Colon Carcinoma Metastatic in the Lung (tissue), 2 donors: ENCODE measurements around the gene CALML4.

GRCh38 chr15:67118585-67119289 lies 53.3 kb downstream of the SMAD3 start:
- PRO-cap, 2 experiments = no peak in any of the 2 experiments

DNA sequence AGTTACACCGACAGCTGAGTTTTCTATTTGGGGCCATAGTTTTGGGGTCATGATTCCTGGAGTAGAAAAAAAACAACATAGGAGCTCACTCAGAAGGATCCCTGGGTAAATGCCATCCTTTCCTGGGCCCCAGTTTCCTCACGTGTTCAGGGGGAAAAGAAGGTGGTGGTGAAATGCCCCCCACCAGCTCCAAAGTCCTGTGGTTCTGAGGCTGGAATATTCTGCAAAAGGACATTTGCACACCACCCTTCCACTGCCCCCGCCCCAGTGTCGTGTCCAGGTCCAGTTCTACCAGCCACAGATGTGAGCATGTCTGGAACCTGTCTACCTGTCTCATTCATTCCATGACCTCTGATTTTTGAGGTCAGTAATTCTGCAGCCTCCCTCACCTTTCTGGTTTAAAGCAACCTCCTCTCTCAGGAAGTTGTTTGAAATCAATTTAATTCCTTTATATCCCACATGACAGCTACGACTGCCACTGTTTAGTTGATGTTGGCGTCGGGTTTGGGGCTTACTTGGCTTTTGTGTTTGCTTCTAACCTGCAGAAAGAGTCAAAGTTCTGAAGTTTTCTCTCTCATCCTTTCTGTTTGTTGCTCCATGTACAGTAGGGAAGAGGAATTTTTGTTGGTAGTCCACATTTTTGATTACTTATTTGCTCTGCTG lies 82.1 kb downstream of the SMAD3 start:
- PRO-cap, 2 experiments = no peak in any of the 2 experiments

GRCh38 chr15:67148287-67148935 lies 83.0 kb downstream of the SMAD3 start:
- PRO-cap, 2 experiments = no peak in any of the 2 experiments

DNA sequence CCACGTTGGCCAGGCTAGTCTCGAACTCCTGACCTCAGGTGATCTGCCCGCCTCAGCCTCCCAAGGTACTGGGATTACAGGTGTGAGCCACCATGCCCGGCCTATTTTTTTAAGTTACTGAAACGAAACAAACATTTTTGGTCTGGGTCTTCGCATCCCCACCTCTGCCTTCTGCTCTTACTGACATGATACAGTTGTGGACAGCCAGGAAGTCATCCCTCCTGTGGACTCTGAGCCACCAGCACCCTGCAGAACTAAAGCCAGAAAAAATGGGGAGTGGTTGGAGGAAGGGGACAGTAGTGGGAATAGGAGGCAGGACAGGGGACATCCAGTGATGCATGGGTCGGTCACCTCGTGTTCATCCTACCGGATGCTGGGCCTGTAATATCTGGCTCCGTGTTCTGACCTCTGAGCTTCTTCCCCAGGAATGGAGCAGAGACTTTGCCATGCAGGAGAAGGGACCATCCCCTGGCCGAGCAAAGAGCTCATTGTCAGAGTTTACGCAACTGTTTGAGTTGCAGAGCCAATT lies 71.2 kb downstream of the AAGAB start:
- PRO-cap, 2 experiments = no peak in any of the 2 experiments

DNA sequence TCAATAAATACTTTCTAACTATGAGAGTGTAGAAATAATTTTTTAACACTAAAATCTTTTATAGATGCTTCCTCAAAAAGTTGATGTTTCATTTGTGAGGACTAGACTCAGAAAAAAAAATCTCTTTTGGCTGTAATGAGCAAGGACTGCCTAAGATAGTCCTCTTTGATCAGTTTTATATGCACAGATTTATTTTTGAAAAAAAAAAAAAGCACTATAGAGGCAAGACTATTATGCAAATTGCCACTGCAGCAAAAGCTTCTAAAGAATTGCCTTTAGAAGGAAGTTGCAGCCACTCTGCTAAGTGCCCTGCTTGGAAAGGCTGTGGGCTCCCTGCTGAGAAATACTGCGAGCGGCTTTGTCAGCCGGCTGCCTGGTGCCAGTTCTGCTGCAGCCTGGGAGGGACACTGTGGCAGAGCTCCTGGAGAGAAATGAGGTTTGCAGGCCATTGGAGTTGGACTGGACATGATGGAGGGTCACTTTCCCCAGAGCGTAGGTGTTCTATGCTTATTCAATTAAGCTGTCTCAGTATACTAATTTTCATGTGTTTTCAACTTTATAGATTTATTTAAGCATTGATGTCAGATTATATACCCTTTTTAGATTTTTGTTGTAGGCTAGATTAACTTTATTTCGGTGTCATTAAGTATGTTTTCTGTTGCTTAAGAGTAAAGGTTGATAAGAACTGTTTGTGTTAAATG lies 6.4 kb downstream of the MAP2K5 start:
- PRO-cap, 2 experiments = no peak in any of the 2 experiments

DNA sequence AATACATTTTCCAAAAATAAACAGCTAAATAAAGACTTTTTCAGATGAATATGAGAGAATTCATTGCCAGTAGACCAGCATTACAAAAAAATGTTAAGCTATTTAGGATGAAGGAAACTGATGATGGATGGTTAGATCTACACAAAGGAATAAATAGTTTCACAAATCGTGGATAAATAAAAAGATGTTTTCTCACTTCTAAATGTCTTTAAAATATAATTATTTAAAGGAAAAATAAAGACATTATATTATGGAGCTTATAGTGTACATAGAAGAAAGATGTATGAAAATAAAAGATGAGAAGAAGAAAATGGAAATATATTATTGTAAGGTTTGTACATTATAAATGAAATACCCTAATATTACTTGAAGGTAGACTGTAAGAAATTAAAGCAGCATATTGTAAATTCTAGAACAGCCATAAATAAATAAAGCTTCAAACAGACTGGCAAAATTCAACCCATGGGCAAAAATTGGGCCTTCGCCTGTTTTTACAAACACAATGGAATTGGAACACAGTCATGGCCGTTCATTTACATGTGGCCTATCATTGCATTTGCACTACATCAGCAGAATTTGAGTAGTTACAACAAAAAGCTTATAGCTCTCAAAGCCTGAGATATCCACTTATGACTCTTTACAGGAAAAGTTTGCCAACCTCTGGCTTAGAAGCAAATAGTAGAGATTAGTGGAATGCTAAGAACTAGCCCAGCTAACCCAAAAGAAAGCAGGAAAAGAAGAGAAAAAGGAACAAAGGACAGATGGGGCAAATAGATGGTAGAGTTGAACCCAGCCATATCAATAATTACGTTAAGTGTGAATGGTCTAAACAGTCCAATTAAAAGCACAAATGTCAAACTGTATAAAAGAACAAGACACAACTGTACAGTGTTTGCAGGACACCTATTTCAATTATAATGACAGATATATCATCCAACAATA lies 139.7 kb upstream of the SKOR1 start:
- PRO-cap, 2 experiments = no peak in any of the 2 experiments

GRCh38 chr15:67762931-67763553 lies 62.3 kb upstream of the SKOR1 start:
- PRO-cap, 2 experiments = no peak in any of the 2 experiments

GRCh38 chr15:67784215-67784836 lies 41.0 kb upstream of the SKOR1 start:
- PRO-cap, 2 experiments = no peak in any of the 2 experiments

DNA sequence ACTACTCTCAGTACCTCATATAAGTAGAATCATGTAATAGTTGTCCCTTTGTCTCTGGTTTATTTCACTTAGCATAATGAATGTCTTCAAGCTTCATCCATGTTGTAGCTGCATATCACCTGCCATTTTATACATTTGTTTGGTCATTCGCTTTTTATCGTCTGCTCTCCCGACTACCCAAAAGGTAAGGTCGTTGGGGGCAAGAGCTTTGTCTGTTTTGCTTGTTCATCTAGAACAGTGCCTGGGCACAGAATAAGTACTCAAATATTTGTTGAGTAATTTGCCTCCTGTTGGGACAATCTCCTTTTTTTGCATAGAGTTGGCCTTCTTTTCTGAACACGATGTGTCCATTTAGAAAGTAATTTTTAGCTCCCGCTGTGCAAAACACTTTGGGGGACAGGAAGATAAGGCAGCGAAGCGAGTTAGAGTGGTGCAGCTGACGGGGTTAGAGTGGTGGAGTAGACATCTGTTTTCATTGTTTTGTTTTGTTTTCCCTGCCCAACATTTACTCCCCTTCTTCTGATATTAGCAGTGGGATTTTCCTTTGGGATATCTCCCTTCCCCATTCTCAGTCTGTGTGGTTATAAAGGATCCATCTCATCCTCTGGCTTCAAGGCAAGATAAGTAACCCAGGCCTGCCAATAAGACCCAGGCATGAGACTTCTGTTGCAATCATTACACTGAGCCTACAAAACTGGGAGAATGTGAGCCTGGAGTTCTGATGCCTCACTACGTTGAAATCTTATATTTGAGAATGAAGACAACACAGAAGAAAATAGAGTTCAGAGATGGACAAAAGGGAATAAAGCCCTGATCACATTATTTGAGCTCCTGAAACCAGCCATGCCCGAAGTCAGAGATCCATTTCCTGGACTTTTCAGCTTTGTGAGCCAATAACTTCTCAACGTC lies 98.1 kb downstream of the SKOR1 start:
- PRO-cap, 2 experiments = no peak in any of the 2 experiments

DNA sequence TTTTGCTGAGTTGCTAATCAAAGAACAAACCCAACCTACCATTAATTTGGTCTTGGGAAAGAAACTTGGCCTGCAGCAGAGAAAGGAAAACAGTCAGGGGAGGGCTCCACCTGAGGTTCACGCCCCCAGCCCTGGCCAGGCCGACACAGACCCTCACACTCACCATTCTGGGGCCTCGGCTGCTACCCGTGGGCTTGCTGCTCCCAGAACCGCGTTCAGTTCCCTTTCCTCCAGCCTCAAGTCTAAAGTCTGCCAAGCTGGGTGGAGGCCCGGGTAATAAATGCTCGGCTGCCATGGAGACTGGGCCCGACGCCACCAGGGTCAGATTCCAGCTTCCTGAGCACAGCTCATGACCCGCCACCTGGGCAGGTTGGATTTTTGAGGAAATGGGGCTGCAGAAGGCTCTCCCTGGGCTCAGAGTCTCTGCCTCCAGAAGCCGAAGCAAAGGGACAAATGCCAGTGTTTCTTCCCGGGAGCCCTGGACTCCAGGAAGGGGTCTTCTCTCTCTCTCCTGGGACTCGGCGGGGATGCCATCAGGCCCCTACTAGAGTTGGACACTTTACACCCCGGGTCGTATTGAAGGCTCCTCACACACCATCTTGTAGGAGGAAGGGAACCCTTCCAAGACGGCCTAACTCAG lies at the start of gene CALML4:
CALML4 (minus strand) TSS at position 251 of the 640 bp plus-strand sequence.
- PRO-cap, 2 experiments = peak in 2 of 2 experiments; most common plus-strand start position 373 of the sequence (in 2); most common minus-strand start position 213 of the sequence (in 1)

GRCh38 chr15:68481660-68482088 lies 49.7 kb upstream of the ITGA11 start:
- PRO-cap, 2 experiments = no peak in any of the 2 experiments

DNA sequence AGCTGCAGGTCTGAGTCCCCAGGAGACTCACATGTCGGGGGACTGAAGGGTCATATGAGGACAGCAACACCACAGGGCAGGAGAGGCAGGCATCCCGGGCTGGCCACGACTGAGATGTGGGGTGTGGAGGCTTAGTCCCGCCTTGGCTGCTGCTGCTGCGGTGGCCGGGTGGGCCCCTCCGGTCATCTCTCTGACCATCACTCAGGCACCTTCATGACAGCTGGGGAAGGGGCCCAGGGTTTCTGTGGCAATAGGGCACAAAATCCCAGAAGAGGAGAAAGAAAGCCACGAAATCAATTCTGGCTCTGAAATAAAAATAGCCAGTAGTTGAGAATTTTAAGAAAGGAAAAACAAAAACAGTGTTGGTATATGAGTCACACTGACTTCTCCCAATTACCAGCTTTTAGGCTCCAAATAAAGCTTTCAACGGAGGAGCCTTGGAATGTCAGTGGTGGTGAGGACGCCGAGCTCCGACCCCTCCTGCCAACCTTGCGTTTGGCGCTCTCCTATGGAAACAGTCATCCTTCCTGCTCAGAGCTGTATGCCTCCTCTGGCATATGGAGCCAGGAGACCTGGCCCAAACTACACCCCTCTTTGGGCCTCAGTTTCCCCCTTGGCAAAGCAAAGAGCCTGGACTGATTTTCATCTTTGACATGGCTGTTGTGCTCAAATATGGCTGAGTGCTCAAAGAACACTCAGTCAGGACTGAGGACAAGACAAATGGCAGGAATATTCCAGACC lies 53.0 kb upstream of the ITGA11 start:
- PRO-cap, 2 experiments = no peak in any of the 2 experiments

GRCh38 chr15:68543136-68543514 lies 35.7 kb upstream of the CORO2B start:
- PRO-cap, 2 experiments = no peak in any of the 2 experiments

DNA sequence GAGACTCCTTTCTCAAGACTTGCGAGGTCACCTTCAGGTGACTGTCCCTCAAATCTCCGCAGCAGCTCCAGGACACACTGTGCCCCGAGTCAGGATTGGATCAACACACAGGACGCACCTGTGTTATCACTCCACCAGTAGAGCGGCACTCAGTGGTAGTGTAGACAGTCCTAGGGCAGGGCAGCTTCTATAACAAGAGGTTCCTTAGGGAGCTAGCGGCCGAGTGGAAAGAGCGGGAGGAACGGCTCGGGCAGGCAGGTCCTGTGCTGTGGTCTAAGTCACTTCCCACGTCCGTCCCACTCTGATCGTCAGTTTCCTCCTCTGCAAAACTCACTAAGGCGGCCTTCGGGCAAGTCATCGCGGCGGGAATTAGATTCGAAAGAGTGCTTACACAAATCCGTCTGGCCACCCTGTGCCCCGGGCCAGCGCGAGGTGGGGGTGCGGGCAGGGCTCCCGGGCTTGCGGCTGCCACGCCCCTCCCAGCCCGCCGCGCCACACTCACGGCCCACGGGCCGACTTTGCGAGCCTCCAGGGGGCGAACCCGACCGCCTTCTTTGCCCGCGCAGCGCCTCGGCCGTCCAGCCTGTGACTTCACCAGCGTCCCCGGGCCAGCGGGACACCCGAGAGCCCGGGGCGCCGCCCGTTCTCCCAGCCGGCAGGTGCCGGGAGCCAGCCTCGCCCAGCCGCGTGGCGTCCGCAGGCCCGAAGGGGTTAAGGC lies 555 bp upstream of the CORO2B start:
- PRO-cap, 2 experiments = no peak in any of the 2 experiments

GRCh38 chr15:68620488-68621673 lies 42.1 kb downstream of the CORO2B start:
- PRO-cap, 2 experiments = peak in 1 of 2 experiments; most common plus-strand start chr15:68620921 (in 1)

GRCh38 chr15:68640672-68641780 lies 62.2 kb downstream of the CORO2B start:
- PRO-cap, 2 experiments = no peak in any of the 2 experiments

DNA sequence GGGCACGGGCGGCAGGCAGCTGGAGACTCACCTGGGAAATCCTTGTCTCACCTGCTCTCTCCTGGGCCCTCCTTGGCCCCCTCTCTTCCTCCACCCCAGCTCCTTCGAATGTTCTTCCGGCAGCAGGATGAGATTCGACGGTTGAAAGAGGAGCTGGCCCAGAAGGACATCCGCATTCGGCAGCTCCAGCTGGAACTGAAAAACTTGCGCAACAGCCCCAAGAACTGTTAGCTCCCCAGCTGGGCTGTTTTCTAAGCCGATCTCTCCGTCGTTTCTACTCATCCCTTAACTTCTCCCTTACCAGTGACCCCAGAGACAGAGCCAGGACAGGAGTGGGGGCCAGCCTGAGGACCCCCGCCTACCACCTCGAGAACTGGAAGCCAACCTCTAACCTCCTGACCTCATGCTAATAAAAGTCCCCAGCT lies 94.9 kb downstream of the ANP32A start:
- PRO-cap, 2 experiments = no peak in any of the 2 experiments

GRCh38 chr15:68730640-68731540 lies 89.8 kb downstream of the ANP32A start:
- PRO-cap, 2 experiments = no peak in any of the 2 experiments

DNA sequence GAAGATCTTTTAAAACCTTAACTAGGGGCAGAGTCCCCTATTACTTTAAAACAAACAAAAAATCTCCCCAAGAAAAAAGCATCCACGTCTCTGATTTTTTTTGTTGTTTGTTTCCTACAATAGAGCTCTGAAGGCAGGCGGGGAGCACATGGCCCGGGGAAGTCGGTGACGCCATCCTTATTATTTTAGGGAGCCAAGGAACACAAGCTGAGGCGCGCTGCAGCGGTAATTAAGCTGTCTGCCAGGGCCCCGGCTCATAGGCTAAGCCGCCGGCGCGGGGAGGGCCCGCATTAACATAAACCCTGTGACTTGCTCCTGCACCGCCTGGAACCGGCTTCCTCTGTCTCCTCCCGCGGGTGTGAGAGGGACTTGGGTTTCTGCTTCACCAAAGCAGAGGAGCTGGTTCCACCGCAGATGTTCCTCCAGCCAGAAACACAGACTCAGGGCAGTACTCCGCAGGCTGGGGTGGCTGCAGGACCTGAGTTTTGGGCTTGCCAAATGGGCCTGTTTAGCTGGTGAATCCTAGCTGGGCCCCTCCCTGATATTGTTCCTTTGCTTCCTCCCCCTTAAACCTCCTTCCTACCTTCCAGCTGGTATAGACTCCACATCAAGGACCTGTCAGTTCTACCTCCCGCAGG lies 25.4 kb downstream of the ANP32A start:
- PRO-cap, 2 experiments = peak in 1 of 2 experiments; most common plus-strand start position 388 of the sequence (in 1)

- PRO-cap, 2 experiments = no peak in any of the 2 experiments
Observed at GRCh38 chr15:68808586-68809738, 11.7 kb downstream of the ANP32A start.